Measurements from ENCODE around the gene TMEM72.

DNA sequence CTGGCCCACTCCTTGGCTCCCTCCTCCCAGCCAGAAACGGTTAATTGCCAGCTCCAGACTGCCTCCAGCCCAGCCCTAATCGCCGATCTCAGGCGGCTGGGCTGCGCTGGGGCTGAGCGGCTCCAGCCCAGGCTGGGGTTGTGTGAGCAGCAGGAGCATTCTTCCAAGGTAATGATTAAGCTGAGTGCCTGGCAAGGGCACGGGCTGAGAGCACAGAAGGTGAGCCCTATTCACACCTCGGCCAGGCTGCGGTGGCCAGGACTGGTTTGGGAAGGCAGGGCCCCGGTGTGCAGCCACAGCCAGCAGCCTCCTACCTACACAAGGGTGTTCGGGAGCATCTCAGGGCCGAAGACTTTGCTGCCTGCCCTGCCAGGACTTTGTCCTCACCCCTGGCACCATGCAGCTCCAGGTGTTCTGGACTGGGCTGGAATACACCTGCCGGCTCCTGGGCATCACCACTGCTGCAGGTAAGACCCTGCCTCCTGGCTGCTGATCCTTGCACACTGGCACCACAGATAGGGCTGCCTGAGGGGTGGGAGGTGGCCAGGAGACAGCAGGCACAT lies at the start of gene TMEM72:
Gene TMEM72, plus strand, starts transcription at position 222 of the 563 bp plus-strand sequence.
- PRO-cap = no peak
- RAMPAGE, long total RNA, 2 experiments = no peak in any of the 2 experiments

GRCh38 chr10:44937011-44937364 lies 22.6 kb upstream of the RASSF4 start:
- PRO-cap = no peak
- RAMPAGE, long total RNA, 2 experiments = no peak in any of the 2 experiments

DNA sequence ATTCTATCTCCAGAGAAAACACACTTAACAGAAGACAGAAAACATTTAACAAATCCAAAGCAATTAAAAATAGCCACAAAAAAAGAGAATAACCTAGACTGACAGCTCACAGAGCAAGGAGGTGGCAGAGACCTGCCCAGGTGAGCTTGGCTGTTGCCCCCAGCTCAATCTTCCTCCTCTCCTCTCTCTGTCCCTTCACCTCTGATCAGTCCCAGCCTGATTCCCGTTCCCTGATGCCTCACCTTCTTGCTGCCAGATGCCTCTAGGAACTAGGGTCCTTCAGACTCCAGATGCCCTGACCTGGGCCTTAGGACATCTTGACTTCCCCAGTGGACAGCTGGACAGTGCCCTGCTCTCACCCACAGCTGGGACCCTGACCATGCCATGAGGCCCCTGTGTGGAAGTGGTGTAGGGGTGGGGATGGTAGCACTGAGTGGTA lies 2.3 kb downstream of the DEPP1 start:
- PRO-cap = unidirectional peak, minus-strand start at position 192 of the sequence
- RAMPAGE, long total RNA, 2 experiments = no peak in any of the 2 experiments

DNA sequence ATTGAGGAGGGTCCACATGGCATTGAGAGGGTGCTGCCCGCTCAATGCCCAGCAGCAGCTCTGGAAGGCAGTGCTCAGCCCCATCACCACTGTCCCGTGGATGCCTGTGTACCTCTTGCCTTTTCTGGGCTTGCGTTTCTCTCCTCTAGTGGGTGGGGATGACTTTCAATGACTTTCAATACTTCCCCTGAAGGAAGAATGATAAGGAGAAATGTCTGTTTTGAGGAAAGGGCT lies 6.8 kb upstream of the ZNF22 start:
- PRO-cap = no peak
- RAMPAGE, long total RNA, 2 experiments = no peak in any of the 2 experiments

DNA sequence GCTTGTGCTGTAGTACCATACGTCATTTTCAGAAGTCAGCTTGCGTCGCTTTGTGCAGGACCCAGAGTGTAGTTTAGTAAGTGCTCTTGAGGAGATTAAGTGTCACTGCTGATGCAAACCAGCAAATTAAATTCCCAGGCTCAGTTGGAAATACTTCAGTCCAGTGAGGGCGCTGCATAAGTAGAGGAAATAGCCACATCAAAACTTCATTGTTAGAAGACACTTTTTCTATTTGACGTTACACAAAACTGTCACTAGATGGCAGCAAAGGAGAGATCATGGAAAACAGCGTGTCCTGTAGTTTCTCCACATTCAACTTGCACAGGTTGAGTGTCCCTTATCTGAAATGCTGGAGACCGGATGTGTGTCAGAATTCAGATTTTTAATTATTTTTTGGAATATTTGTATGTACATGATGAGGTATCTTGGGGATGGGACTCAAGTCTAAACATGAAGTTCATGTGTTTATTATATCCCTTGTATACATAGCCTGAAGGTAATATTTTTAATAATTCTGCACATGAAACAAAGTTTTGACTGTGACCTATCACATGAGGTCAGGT lies 7.9 kb downstream of the ZNF22 start:
- PRO-cap = no peak
- RAMPAGE, long total RNA, 2 experiments = no peak in any of the 2 experiments

- PRO-cap = no peak
- RAMPAGE, long total RNA, 2 experiments = no peak in any of the 2 experiments
Observed at GRCh38 chr10:45421105-45421786, 47.2 kb downstream of the ALOX5 start.

- PRO-cap = no peak
- RAMPAGE, long total RNA, 2 experiments = no peak in any of the 2 experiments
Observed at GRCh38 chr10:45557497-45558094, 22.4 kb upstream of the MARCHF8 start.

- PRO-cap = unidirectional peak, minus-strand start at chr10:45594869
- RAMPAGE, long total RNA, 2 experiments = no peak in any of the 2 experiments
Observed at GRCh38 chr10:45593978-45595278, 59.3 kb upstream of the MARCHF8 start.

DNA sequence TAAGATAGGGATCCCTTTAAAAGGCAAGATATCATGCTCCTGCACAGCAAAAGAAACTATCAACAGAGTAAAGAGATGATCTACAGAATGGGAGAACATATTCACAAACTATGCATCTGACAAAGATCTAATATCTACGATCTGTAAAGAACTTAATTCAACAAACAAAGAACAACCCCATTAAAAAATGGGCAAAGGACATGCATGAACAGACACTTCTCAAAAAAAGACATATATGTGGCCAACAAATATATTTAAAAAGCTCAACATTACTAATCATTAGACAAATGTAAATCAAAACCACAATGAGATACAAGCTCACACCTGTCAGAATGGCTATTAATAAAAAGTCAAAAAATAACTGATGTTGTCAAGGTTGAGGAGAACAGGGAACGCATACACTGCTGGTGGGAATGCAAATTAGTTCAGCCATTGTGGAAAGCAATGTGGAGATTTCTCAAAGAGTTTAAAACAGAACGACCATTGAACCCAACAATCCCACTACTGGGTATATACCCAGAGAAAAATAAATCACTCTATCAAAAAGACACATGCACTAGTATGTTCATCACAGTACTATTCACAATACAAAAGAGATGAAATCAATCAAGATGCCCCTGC lies 19.2 kb downstream of the ZFAND4 start:
- PRO-cap = no peak
- RAMPAGE, long total RNA, 2 experiments = no peak in any of the 2 experiments

DNA sequence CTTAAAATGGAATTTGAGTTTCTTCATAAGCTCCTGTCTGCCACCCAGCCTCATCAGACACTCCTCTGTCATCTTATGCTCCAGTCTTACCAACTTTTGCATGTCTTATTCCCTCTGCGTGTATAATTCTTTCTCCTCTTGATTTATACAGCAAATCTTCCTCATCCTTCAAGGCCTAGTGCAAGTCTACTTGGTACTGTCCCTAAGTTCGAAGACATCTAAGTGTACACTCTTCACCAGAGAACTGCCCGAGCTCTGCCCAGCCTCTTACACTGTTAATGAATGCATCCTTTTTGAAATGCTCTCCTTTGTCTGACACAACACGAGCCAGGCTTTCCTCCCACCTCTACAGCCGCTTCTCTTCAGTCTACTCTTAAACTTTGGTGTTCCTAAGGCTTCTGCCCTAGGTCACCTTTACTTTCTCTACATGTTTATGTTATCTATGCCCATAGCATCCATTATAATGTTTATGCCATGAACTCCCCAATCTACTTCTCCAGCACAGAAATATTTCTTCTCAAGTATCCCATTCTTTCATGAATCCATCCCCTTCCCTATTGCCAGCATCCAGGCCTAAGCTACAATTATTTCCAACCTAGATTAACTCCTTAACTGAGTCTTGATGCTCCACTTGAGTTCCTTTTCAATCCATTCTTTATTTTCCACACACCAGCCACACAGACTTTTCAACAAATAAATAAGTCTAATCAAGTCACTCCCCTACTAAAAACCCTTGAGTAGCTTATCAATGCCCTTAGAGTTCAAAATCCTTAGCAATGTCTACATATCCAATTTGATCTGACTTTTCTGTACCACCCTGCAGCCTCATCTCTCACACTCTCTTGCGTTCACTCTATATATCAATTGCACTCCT lies 2.0 kb upstream of the TIMM23 start:
- PRO-cap = no peak
- RAMPAGE, long total RNA, 2 experiments = no peak in any of the 2 experiments

GRCh38 chr10:46001425-46002672 lies 28.6 kb downstream of the NCOA4 start:
- PRO-cap = no peak
- RAMPAGE, long total RNA, 2 experiments = no peak in any of the 2 experiments

DNA sequence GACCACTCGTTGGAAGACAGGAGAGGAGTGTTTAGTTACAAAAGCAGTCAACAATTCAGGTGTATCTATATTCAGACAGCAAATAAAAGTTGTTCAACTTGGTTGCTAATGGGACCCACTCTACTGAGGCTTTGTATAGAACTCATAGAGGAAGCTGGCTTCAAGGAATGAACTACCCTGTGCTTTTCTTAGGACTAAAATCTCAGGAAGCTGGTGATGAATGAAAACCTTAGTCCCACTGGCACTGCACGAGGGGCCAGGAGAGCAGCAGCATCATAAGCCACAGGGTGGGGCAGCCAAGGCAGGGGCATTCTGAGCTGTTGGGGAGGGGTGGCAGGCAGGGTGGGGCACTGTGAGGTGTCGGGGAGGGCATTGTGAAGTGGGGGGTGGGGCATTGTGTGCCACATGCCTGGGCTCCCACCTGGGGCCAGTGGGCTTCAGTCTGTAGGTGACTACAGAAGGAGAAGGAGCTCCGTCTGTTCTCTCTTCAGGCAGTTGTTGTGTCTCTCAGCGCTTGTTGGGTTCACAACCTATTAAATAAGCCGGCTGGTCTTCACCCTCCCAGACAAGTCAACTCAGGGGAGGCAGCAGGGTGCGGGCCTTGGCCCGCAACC lies 95.4 kb upstream of the PTPN20 start:
- PRO-cap = no peak
- RAMPAGE, long total RNA, 2 experiments = no peak in any of the 2 experiments

- PRO-cap = no peak
- RAMPAGE, long total RNA, 2 experiments = no peak in any of the 2 experiments
Observed at GRCh38 chr10:47166836-47167096, 133.2 kb upstream of the GDF10 start.

- PRO-cap = bidirectional peak, plus-strand start at chr10:47553590, minus-strand start at chr10:47553500
- RAMPAGE, long total RNA, 2 experiments = start-site peak on the minus strand in 2 of 2 experiments, at chr10:47553474-47553510 at its widest, 73 to 99 reads per replicate
Observed at GRCh38 chr10:47552797-47553763, 29.6 kb upstream of the AGAP9 start.

DNA sequence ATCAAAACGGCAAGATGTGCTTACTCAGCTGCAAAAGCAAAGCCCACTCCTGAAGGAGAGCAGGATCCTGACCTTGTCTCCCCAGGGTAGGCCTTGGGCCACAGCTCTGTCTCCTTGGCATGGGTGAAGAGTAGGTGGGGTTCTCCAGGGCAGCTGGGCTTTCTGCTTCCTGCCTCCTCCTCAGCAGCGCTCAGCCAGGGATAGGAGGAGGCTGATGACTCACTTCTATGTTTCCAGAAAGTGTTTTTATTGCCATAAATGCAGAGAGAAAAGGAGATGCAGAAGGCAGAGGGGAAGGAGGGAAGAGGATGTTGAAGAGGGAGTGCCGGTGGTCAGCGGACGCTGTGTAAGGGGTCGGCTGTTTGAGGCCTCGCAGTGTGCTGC lies 107.7 kb downstream of the ARHGAP22 start:
- PRO-cap = no peak
- RAMPAGE, long total RNA, 2 experiments = no peak in any of the 2 experiments

DNA sequence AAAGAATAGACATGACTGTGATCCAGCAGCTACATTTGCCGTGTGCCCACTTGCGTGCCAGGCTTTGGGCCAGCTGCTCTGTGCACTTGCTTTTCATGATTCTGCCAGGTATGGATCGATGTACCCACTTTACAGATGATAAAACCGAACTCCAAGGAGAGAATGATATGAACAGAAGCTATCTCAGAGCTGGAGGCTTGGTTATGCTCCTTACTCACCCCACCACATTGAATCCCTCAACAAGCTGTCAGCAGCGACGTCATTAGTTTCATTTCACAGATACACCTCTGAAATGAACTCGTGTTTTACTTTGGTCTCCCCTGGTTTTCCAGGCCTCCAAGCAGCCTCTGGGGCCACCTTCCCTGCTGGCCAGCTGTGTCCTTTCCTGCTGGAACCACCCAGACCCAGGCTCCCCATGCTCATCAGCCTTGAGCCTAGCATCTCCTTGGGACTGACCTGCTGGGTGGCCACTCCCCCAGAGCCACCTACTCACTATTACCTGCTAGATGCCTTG lies 11.9 kb upstream of the WDFY4 start:
- PRO-cap = no peak
- RAMPAGE, long total RNA, 2 experiments = no peak in any of the 2 experiments

DNA sequence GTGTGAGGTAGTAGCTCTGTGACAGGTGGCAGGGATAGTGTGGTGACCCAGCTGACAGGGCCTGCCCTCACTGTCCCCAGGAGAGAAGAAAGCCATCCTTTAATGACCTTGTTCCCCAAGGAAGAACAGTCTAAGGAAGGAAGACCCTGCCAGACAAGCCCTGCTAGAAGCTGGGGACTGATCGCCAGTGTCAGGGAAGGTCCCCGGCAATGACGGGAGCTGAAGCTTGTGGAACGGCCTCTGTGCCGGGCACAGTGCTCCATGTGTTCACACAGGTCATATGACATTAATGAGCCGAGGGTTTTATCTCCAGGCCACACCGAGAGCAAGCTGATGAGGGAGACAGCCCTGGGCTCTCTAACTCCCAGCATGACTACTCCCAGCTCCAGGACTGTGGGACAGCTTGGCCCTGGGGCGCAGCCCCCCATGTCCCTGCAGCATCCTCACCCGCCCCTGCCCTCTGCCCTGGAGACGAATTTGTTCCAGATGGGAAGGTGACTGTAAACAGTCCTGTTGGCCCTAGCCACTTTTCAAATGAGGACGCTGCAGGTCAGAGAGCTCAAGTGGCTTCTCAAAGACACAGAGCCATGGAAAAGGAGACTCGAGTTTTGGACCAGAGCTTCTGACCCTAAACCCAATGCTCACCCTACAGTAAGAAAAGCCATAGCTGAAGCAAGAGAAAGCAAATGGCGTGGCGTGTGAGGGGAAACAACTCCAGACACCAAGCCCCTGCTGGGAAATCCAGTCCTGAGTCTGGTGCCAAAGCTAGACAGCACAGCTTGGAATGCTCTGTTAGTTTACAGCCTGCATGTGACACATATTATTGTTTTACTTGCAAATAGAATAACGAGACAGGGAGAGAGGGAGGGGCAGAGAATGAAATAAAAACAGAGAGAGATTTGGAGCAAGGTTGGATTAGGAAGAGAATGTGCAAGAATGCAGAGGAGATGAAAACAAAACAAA lies 69.3 kb upstream of the LRRC18 start:
- PRO-cap = no peak
- RAMPAGE, long total RNA, 2 experiments = no peak in any of the 2 experiments

DNA sequence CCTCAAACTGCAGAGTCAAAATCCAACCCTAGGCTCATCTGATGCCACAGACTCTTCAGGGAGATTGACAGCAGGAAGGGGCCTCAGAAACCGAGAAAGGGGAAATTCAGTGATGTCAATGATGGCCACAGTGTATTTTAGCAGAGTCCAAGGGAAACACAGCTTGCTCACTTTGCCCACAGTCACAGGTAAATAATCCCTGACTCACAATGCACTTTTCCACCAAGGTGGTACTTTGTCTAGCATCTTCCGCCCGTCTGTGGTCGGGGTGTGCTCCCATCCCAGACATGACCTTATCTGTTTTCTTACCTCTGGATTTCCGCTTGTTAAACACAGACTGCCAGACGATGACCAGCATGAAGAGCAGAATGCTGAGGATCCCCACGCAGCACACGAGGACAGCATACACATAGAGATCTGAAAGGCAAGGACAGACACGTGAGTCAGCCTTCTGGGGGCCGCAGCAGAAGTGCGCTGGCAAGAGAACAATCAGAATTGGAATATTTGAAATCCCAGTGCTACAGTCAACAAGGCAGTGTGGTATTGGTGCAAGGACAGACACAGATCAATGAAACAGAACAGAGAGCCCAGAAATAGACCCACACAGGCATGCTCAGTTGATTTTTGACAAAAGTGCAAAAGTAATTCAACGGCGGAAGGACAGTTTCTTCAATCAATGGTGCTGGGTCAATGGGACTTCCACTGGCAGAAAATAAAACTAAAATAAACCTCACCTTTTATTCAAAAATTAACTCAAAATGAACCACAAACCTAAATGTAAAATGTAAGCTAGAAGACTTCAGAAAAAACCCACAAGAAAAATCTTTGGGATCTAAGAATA lies 38.2 kb downstream of the VSTM4 start:
- PRO-cap = no peak
- RAMPAGE, long total RNA, 2 experiments = no peak in any of the 2 experiments

DNA sequence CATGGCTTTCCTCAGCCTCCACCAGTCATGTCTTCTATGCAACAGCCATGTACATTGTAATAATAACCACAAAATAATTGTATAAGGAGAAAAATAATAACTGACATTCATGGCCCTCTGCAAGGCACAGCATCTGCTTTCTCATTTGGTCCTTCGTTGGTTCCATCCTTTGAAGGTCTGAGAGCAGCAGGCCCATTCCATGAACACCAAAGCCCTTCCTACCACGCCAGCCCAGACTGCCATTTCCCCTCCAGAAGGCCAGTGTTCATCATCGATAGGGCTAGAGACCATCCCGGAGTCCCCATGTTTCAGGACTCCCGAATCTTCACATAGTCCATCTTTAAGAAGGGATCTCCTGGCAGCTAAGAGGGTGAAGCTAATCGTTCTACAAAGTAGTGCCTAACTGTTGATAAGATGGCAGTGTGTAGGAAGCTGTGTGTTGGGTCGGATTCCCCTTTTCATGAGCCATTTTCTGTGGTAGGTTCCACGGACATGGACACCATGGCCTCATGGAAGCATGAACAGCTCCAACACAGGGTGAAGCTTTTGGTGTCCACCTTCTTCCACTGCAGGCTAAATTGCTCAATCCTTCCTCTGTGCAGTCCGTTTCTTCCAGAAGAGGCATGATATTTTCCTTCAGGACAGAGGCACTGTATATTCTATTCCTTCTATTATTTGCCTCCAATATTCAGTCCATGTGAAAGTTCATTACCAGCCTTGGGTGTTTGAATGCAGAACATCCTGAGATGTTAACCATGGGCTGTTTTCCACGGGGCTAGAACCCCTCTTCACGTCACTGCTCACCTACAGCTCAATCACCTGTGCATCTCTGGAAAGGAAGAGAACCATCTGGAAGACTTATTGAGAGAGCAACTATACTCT lies 21.5 kb upstream of the FAM170B start:
- PRO-cap = no peak
- RAMPAGE, long total RNA, 2 experiments = no peak in any of the 2 experiments

- PRO-cap = no peak
- RAMPAGE, long total RNA, 2 experiments = no peak in any of the 2 experiments
Observed at GRCh38 chr10:49186338-49187758, 1.3 kb downstream of the TMEM273 start.